ENCODE data around the genes PSMG2 and MC5R.

GRCh38 chr18:12278721-12279702 is 24.9 kb downstream of the CIDEA start:
- PRO-cap, 2 experiments, result peak in 2 of 2 experiments; most common plus-strand start chr18:12278970 (in 2); most common minus-strand start chr18:12278903 (in 1)

DNA sequence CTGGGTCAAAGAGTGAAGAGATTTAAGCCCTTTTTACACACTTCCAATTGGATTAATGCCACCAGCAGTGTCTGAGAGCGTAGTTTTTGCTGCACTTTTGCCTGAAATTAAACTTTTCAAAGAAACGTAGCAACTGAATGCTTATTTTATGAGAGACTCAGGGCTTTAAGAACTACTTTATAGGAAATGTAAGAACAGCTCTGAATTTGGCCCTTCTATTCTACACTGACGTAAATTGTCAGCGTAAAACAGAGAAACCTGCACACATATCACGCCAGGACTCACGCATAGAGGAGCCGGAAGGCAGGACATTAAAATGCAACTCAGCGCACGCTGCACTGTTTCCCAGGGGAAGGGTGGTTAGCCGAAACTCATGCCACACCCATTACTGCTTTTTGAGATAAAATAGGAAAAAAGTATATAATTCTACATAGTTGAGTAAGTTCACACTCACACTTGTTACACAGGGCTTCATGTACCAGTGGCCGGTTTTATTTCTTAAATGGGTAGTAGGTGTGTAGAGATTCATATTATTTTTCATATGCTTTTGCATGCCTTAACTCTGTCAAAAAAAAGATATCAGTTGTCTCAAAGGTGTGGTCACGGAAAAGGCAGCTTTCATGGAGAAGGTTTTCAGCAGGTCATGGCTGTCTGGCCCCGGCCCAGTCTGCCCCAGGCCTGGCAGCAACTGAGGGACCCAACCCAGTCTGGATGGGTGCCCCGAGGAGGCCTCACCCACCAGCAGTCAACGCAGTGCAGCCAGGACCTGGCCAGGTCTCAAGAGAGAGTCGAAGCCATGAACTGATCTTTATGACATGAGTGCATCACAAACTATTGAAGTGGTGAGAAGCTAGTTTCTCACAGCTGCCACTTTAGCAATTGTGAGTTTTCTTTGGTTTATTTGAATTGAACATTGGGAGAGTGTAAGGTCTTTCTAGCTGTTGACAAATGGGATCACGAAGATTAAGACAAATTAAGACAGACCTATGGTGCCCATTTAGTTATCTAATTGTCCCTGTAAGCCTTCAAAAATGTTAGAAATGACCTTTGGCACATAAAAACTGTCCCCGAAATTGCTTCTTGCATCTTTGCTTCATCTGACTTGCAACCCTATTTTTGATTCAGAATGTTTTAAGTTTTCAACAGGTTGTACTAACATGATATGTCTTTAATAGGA is 7.7 kb downstream of the TUBB6 start:
- PRO-cap, 2 experiments, result no peak in any of the 2 experiments

DNA sequence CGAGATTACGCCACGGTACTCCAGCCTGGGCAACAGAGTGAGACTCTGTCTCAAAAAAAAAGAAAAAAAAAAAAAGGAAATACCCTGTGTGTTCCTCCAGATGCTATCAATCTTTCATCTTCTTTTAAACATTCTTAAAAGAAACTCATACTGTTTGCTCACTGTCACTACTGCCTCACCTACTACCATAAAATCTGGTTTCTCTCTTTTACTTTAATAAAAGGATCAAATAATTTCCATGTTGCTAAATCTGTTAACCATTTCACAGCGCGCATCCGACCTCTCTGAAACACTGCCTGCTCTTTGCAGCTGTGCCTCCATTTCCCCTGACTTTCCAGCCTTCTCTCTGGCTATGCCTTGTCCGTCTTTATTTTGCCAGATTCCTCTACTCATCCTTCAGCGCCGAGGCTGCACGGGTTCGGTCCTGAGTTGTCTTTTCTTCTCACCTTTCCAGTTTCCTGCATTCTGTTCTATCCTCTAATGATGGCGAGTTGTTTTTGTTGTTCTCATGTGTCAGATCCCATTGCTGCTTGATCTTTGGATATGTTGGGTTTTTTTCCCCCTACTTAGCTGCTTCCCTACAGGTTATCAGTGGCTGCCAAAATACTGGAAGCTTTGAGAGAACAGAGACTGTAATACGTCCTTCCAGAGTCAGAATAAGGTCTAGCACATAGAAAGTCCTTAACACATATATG is 95.5 kb downstream of the PRELID3A start:
- PRO-cap, 2 experiments, result no peak in any of the 2 experiments

DNA sequence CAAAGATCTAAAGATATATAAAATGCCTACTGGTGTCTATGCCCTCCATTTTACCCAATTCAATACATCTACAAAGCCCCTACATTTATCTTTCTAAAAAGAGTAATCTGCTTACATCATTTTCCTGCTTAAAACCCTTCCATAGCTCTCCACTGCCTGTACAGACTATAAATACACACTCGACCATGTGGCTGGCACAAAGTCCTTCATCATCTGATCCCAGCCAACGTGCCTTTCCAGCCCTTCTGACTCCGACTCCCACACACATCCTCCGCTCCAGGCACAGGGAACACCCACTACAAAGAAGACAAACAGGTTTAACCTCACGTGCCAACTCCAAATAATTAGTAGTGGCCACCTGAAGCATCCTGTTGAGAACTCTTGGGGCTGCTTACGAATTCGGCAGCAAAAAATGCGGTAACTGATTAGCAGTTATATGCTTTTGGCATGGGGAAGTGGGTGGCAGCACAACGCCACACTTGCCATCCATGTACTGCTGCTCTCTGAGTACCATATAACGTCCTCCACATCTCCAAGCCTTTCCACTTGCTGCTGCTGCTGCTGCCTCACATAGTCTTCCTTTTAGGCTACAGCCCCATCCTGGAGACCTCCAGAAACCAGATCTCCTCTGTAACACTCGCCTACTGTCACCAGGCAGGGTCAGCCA is 12.1 kb downstream of the SPIRE1 start:
- PRO-cap, 2 experiments, result no peak in any of the 2 experiments

DNA sequence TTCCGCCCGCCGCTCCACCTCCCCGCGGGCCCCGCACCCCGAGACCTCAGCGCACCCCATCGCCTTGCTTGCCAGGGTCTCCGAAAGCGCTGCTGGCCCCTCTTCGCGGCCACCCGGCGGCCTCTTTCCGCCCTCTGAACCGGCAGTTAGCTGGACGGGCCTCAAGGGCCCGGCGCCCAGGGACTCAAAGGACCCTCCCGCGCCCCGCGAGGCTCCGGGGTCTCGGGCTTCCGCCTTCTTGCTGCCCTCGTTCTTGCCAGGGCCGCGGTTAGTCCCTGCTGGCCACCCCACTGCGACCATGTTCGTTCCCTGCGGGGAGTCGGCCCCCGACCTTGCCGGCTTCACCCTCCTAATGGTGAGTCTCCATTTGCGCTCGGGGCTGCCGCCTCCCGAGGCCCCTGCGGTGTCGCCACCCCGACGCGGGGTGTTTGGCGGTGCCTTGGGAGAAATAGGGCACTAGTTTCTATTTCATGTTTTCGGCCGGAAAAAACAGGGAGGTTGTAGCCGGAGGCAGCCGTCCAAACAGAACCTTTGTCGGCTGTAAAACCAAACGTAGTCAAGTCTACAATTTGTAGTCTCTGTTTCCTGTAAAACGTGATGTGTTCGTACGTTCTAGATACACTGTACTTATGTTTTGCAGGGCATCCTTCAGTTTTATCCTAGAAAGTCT is at the start of gene PSMG2:
PSMG2 (plus strand) TSS at position 233 of the 670 bp plus-strand sequence.
- PRO-cap, 2 experiments, result peak in 2 of 2 experiments; most common plus-strand start position 164 of the sequence (in 1)

- PRO-cap, 2 experiments, result no peak in any of the 2 experiments
Measured at GRCh38 chr18:12839063-12840010, 44.7 kb downstream of the PTPN2 start.

DNA sequence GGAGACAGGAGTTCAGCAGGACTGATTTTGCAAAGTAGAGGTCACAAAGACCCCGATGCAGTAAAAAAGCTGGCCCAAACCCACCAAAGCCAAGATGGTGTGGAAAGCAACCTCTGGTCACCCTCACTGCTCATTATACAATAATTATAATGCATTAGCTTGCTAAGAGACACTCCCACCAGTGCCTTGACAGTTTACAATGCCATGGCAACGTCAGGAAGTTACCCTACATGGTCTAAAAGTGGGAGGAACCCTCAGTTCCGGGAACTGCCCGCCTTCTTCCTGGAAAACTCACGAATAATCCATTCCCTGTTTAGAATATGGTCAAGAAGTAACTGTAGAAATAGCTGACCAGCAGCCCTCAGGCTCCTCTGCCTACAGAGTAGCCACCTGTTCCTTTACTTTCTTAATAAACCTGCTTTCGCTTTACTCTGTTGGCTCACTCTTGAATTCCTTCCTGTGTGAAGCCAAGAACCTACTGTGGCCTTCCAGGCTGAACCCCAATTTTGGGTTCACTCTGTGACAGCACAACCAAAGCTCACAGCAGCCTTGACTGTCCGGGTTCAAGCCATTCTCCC is 19.9 kb upstream of the PTPN2 start:
- PRO-cap, 2 experiments, result no peak in any of the 2 experiments

GRCh38 chr18:13216058-13216667 is 2.4 kb upstream of the LDLRAD4 start:
- PRO-cap, 2 experiments, result no peak in any of the 2 experiments

DNA sequence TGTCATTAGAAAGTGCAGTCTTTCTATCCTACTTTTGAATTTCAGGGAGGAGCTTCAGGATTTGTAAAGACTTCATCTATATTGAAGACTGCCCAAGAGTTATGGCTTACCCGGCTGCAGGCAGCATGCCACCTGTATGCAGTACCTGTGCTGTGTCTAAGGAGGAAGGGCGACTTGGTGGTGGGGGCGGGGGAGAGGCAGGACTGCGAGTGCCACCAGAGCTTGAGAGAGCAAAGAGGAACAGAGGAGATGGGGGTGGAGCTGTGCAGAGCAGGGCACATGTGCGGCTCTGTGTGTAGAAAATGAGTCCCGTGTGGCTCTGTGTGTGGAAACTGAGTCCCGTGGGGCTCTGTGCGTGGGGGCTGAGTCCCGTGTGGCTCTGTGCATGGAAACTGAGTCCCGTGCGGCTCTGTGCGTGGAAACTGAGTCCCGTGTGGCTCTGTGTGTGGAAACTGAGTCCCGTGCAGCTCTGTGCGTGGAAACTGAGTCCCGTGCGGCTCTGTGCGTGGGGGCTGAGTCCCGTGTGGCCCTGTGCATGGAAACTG is 43.2 kb downstream of the LDLRAD4 start:
- PRO-cap, 2 experiments, result no peak in any of the 2 experiments

GRCh38 chr18:13268370-13268747 is 49.8 kb downstream of the LDLRAD4 start:
- PRO-cap, 2 experiments, result no peak in any of the 2 experiments

GRCh38 chr18:13290837-13291777 is 72.5 kb downstream of the LDLRAD4 start:
- PRO-cap, 2 experiments, result no peak in any of the 2 experiments

DNA sequence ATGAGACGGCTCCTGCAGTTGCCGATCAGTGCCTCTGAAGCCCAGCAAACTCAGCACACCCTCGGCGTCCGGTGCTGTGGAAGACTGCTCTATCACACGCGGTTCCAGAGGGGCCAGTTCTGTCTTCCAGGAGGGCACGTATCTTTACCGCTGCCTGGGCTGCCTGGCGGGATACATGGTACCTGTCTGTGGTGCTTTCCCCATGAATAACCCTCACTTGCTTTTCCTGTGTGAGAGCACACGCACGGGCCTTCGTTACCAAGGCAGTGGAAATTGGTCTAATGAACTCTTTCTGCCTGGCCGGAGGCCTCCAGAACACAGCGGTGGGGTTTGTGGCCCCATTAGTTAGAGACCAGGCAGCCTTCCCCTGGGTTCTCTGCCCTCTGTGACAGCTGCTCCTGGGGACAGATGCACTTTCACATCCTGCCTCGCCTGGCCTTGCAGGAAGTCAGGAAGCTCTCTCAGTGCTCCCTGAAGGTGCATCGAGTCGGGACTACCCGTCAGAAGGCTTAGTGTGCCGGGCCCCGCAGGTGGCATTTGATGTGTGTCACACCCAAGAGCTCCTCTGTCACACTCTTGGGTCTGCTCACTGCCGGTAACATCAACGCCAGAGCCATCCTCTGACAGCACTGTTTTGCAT is 158.2 kb downstream of the LDLRAD4 start:
- PRO-cap, 2 experiments, result no peak in any of the 2 experiments

DNA sequence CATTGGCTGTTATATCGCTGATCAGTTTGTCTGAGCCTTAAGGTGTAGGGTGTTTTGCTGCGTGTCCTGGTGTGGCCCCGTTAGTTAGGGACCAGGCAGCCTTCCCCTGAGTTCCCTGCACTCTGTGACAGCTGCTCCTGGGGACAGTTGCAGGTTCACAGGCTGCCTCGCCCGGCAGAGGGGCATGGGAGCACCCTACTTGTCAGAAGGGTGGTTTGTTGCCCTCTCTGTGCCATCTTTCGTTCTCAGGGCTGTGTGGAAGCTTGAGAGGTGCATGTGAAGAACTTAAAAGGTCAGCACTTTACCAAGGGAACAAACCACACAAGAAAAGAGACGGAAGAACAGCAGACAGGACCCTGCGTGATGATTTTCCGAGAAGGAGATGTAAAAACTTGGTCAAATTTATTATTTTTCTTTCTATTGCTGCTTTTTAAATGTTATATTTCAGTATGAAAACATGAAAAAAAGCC is 159.6 kb downstream of the LDLRAD4 start:
- PRO-cap, 2 experiments, result no peak in any of the 2 experiments

DNA sequence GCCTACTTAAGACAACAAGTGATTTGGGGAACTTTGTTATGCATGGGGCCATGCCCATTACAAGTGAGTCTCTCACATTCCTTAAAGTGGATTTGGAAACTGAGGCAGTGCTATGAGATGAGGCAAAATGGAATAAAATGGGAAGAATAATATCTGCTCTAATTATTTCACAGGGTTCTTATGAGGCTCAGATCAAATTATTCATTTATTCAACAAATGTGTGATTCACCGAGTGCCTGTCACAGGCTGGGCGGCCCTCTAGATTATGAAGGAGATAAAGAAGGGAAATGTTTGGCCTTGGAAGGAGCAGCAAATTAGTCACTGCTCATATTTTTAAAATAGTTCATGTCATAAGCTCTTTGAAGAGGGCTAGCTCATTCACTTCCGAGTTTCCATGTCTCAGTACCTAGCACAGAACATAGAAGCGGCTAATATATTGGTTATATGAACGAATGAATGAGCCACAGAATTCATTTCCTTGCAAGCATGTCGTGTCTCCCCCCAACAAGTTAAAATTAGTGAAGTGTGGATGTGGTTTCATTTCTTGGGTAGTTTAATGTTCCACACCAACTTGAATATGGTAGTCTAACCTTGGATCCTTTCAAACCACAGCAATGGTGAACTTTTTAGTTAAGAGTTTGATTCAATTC is 217.4 kb downstream of the LDLRAD4 start:
- PRO-cap, 2 experiments, result no peak in any of the 2 experiments

DNA sequence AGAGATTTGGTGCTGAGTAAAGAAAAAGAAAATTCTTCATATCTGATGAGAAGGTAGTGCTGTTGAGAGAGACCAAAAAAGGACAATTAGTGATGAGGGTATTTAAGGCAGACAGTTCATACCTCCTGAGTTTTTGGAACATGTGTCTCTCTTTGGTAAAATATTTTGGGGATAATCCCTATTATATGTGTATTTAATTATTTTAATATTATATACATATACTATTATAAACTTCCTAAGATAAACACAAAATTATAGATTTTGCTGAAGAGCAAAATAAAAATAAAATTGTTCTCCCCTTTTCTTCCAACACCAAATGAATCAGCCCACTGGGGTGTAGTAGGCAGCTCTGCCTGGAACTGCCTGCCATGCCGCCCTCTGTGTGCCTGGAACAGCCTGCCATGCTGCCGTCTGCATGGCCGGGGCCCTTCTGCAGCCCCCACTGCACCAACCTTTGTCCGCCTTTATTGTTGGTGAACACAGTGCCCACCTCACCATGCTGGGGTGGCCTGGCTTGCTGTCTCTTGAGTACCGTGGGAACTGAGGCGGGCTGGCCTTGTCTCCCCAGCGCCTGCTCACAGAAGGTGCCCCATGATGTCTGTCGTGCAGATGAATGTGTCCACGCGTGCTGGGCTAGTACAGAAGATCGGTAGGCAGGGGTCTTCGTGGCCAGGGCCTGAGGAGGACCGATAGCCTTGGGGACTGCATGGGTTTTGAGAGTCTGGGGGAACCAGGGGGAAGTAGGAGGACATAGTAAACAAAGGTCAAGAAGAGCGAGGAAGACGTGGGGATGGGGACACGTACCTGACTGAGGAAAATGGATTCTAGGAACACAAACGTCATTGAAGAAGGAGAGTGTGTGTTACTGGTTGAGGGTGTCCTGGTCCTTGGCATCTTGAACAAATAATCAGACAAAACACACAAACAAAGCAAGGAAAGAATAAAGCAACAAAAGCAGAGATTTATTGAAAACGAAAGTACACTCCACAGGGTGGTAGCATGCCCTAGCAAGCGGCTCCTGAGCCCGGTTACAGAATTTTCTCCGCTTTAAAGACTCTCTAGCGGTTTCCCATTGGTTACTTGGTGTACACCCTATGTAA is 242.4 kb downstream of the LDLRAD4 start:
- PRO-cap, 2 experiments, result no peak in any of the 2 experiments

GRCh38 chr18:13490769-13491728 is 235.3 kb downstream of the FAM210A start:
- PRO-cap, 2 experiments, result no peak in any of the 2 experiments

GRCh38 chr18:13538817-13539493 is 187.4 kb downstream of the FAM210A start:
- PRO-cap, 2 experiments, result peak in 1 of 2 experiments; most common plus-strand start chr18:13539388 (in 1); most common minus-strand start chr18:13539206 (in 1)

GRCh38 chr18:13579377-13579681 is 147.0 kb downstream of the FAM210A start:
- PRO-cap, 2 experiments, result no peak in any of the 2 experiments

DNA sequence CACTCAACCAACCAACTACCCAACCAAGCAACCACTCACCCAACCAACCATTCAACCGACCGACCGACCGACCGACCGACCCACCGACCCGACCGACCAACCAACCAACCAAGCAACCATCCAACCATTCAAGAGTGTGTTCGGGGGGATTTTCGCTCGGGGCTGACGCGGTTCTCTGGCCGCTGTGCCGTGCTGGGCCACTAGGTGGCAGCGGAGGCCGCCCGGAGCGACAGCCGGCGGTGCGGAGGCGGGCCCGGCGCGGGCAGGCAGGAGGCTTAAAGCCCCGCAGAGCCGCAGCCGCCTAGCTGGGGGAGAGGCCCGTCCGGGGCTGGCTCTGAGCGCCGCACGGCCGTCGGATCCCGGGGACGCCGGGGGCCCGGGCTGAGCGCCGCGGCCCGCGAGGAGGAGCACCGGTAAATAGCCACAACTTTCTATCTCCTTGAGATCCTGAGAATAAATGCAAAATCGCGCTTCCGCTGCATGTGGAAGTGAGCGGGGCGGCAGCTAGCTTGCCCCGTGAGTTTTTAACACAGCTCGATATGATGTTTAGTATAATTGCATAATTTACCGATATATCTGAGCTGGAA is at the start of gene MC5R:
MC5R (plus strand) TSS at position 288 of the 587 bp plus-strand sequence.
- PRO-cap, 2 experiments, result no peak in any of the 2 experiments

GRCh38 chr18:14043155-14043441 is 89.1 kb downstream of the ZNF519 start:
- PRO-cap, 2 experiments, result no peak in any of the 2 experiments

Data from Colon Carcinoma Metastatic in the Lung (tissue), 2 donors.